Pulmonary lymph node (tissue), 1 donor: ENCODE measurements around the gene FBXL22.

GRCh38 chr15:62835282-62835724, 207.2 kb upstream of the TPM1 start:
- PRO-cap = no peak

DNA sequence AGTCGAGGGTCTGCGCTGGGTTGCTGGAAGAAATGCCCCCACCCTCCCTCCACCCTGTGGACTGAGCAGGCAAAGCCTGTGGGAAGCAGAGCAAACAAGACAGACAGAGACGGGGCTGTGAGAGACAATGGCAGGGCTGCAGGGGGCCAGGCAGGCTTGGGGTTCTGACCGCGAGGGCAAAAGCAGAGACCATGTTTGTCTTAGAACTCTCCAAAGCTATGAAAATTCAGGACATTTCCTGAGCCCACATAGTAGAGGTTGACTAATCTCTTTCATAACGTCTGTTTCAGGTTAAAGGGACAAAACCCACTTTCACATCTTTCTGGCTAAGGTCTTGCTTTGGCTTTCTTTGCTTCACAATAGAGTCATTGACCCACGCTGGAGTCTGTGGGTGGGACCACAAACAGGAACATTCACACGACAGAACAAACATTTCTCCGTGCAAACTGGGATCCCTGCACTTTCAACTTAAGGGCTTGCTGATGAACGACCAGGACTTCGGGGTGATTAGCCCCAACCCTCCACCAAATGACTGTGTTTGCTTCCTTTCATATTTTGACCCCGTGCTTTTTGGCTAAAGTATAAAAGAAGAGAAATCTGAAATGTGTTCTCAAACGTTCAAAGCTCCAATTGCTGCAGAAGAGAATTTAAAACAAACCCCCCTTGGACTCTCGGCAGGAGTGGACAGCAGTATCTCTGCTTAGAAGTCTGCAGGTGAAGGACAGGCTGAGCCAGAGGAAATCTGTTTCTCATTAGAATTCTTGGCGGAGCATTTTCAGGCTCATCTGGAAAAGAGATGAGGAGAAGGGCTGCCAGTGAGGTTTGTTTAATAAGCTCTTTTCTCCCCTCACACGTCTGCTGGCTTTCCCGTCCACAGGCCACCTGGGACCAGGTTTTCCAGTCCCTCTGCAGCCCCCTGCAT, 155.8 kb upstream of the TPM1 start:
- PRO-cap = no peak

DNA sequence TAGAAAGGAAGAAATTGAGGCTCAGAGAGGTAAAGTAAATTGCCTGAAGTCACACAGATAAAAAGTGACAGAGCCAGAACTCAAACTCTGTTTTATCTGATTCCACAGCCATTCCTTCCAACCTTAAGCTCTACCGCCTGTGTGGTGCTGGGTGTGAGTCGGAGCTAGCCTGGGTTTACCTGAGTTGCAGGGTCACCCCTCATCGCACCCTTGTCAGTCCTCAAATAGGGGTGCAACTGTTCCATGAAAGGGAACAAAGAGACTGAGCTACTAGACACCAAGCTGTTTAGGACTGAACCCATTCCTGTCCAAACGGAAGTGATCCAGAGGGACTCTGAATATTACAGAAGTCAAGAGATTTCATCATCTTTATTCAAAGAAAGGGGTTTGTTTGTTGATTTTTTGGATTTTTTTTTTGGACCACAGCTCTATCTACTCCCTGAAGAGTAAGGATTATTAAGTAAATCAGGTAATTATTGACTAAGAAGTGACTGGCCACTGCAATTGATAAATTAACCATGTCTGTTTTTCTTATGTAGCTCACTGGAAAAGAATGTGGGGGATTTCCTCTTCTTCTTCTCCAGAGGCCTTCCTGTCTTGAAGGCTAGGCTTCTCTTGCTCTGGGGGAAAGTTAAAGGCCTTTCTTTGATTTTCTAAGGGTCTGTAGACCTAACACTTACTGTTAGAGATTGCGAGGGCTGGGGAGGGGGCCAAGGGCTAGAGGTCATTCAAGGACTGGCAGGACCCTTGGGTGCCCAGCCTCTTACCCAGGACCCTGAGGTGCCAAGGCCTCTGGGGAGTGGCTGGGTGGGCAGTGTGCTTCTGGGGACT, 146.7 kb upstream of the TPM1 start:
- PRO-cap = no peak

DNA sequence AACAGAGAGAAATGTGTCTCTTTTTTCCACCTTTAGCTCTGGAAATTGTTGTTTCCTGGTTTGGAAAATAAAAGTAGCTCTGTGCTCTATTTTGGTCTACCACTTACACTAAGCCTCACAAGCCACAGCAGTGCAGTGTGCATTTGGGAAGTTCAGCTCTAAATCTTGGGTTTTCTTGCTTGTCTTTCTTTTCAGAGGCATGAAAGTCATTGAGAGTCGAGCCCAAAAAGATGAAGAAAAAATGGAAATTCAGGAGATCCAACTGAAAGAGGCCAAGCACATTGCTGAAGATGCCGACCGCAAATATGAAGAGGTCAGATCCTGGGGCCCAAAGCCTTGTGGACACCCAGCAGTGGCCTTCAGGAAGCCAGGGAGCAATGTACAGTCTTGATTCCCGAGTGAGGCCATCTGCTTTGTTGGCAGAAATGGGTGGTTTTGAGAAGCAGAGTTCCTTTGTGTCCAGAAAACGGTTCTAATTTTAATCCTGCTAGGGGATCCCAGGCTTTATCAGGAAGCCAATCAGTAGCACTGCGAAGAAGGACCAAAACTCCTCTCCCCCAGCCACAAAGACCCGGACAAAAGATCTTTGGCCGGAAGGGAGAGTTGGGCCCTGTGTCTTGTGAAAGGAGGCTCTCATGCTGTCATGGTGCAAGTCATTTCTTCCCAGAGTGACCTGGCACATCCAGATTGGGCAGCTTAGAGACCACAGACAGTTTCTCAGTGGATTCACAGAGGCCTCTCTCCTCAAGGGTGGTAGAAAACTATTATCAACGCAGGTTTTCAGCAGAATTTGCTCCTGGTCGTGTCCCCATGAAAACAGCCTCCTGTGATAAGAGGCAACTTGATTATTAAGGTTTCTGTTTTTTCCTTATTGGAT, 17.1 kb downstream of the TPM1 start:
- PRO-cap = no peak

GRCh38 chr15:63156083-63156727, 1.1 kb downstream of the RPS27L start:
- PRO-cap = no peak

- PRO-cap = no peak
Observed at GRCh38 chr15:63157628-63157919, 297 bp upstream of the RPS27L start.

DNA sequence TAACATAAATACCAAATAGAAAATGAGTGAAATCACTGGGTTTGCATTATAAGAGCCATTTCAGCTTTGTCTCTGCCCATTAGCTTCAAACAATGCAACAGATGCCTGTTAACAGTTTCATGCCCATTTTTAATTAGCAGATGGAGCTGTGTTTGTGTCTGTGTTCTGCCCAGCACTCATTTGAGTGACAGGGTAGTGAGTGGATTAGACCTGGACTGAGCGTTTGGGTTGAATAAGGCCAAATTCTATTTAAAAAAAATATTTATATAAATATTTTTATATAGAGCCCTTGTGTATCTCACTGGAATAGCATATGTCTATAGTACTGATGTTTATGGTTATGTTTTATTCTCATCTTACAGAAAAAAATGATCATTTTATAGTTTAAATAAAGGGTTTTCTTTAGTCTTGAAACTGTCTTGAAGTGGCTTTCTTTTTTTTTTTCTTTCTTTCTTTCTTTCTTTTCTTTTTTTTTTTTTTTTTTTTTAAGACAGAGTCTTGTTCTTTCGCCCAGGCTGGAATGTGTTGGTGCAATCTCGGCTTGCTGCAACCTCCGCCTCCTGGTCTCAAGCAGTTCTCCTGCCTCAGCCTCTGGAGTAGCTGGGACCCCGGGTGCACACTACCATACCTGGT, 7.6 kb downstream of the RAB8B start:
- PRO-cap = no peak

DNA sequence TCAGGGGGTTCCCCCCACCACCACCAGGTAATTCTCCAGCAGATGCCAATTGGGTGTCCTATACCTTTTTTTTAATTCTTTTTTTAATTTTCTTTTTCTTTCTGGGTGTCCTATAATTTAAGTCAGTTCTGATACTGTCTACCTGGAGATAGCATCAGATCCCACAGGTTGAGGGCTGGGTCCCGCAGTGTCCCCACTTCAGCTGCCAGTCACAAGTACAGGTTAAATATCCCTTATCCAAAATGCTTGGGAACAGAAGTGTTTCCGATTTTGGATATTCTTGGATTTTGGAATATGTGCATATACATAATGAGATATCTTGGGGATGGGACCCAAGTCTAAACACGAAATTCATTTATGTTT, 32.0 kb upstream of the APH1B start:
- PRO-cap = no peak

DNA sequence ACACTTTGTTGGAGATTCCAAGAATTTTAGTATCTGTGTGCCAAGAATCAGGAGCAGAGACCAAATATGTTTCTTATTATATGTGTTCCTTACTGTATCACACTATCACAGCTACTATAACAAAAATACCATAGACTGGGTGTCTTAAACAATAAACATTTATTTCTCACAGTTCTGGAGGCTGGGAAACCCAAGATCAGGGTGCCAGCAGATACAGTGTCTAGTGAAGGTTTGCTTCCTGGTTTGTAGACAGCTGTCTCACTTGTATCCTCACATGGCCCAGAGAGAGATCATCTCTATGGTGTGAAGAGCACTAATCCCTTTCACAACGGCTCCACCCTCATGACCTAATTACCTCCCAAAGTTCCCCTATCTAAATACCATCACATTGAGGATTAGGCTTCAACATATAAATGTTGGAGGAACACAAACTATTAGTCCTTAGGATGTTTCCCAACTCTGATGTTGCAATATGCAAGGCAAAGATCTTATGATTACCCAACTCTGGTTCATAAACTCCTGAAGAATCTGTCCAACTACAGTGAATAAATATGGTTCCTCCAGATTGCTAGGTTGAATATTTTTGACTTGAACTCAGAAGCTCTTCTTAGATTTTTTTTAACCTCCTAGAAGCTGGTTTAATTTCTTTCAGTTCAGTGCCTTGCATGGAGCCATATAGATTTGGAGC, 30.4 kb upstream of the APH1B start:
- PRO-cap = no peak

DNA sequence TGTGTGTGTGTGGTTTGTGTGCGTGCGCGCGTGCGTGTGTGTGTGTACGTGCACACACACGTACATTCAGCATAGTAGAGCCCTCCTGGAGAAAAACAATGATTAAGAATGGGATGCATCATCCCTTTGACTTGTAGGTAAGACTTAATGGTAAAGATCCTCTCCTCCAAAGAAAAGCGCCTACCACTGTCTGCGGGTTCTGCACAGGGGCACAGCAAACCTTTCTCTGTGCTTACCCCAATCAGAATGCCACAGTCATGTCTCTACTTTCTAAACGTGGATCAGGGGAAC, 673 bp downstream of the CA12 start:
- PRO-cap = no peak

GRCh38 chr15:63390587-63391221, 9.1 kb upstream of the CA12 start:
- PRO-cap = no peak

- PRO-cap = no peak
Observed at GRCh38 chr15:63392669-63392897, 10.9 kb upstream of the CA12 start.

GRCh38 chr15:63446015-63446623, 58.3 kb upstream of the USP3 start:
- PRO-cap = no peak

- PRO-cap = no peak
Observed at GRCh38 chr15:63472841-63473294, 31.5 kb upstream of the USP3 start.

- PRO-cap = unidirectional peak, plus-strand start at chr15:63500492
Observed at GRCh38 chr15:63500203-63500663, 4.2 kb upstream of the USP3 start.

- PRO-cap = no peak
Observed at GRCh38 chr15:63596618-63597801, at the start of gene FBXL22. Gene FBXL22, plus strand, starts transcription at chr15:63597387.

DNA sequence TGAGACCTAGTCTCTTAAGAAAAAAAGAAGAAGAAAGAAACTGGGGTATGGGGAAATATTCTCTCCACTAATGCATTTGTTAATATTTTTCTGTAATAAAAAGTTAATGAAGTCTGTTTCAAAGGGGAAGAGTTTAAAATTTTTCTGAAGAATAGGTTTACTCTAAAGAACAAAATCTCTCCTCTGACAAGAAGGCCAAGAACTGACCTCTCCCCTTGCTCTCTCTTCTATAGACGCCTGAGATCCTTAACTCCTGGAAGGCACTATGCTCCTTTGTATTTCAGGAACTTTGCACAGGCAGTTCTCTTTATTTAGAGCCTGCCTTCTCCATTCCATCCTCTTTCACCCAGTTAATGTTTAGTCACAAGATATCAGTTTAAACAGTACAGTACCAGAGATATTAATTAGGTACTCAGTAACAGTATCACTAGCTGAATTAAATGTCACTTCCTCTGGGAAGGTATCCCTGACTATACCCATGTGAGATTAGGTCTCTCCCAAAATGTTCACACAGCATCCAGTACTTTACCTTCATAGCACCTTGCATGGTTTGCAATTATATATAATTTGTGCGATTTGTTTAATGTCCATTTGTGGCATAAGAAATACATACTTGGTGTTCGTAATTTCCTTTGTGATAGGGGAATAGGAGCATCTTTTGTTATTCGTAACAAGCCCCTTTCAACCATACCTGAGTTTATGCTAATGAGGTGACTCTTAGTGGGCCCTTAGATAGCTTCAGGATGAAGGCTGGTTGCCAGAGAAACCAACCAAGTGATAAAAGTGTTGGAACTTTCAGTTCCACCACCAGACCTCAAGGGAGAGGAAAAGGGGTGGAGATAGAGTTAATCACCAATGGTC, 33.4 kb downstream of the HERC1 start:
- PRO-cap = no peak

GRCh38 chr15:64024405-64025215, 21.7 kb downstream of the DAPK2 start:
- PRO-cap = no peak

GRCh38 chr15:64039799-64040311, 6.4 kb downstream of the DAPK2 start:
- PRO-cap = no peak

DNA sequence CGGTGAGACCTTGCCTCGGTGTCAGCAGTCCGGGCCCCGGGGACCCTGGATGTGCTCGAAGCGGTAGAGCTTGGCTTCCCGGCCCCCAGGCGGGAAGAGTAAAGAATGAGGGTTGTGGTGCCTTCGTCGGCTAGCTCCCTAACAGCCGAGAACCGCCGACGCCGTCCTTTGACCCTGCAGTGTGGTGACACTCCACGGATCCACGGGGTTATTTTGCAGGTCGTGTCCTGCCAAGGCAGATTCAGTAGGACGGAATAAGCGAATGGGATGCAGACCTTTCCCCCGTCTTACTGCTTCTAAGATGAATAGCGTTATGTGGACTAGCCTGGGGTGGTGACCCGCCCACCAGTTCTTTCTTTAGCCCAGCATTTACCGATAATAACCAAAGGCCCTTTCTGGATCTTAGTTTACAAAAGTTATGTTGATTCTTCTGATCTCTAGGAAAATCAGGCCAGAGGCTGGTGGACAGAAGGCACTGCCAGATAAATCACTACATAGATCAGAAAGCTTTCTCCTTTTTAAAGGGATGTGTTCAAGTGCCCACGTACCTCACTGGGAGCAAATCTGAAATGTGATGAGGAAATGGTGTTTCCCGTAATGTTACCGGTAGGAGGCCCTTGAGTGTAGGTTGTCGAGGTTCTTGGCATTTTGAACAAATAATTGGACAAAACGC, 620 bp downstream of the SNX1 start:
- PRO-cap = no peak